Lower leg skin (tissue), 2 donors: ENCODE measurements around the genes FUZ and PNKP.

GRCh38 chr19:49128775-49129252 is 9.5 kb downstream of the PPFIA3 start:
- PRO-cap, result no peak
- RAMPAGE, long total RNA, 2 experiments, result no peak in any of the 2 experiments

- PRO-cap, result no peak
- RAMPAGE, long total RNA, 2 experiments, result no peak in any of the 2 experiments
These were observed 7.1 kb downstream of the HRC start for GRCh38 chr19:49147975-49148700.

DNA sequence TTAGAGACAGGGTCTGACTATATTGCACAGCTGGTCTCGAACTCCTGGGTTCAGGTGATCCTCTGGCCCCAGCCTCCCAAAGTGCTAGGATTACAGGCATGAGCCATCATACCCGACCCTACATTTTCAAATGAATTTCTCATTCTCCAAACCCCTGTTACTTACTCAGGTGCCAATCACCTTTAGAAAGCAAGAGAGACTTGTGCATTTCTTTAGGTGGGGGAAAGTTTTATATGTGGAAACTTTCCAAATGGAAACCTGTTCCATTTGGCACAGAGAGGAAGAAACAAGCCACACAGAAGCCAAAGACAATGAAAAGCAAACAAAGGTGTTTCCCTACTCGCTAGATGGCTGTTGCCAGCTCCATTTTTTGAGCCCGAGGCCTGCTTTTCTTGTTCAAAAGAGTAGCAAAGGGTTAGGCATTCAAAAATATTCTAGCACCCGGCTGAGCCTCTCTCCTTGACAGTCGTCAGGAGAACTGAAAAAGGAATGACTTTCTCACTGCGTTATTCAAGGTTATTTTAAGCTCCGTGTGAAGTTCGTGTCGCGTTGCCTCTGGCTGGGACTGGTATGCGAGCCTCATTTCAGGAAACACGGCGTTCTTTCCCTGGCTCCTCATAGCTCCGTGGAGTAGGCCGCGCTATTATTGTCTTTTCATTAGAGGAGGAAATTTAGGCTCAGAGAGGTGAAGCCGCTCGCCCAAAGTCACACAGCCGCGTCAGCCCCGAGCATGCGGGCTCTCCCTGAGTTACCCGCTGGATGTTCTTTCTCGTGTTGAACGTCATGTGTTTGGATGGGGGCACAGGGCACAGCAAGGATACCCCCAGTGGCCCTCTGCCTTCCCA is 7.6 kb downstream of the TRPM4 start:
- PRO-cap, result no peak
- RAMPAGE, long total RNA, 2 experiments, result no peak in any of the 2 experiments

DNA sequence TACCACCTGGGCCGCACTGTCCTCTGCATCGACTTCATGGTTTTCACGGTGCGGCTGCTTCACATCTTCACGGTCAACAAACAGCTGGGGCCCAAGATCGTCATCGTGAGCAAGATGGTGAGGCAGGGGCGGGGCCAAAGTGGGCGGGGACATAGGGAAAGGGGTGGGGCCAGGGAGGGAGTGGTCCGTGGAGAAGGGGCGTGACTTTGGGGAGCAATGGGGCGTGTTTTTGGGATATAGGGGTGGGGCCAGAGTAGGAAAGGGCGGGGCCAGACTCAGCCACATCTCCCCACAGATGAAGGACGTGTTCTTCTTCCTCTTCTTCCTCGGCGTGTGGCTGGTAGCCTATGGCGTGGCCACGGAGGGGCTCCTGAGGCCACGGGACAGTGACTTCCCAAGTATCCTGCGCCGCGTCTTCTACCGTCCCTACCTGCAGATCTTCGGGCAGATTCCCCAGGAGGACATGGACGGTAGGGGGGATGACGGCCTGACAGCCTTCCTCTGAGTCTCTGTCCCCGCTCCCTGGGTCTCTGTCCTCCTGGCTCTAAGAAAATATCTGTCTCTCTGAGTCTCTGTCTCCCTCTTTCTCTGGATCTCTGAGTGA is 42.8 kb downstream of the TRPM4 start:
- PRO-cap, result no peak
- RAMPAGE, long total RNA, 2 experiments, result no peak in any of the 2 experiments

DNA sequence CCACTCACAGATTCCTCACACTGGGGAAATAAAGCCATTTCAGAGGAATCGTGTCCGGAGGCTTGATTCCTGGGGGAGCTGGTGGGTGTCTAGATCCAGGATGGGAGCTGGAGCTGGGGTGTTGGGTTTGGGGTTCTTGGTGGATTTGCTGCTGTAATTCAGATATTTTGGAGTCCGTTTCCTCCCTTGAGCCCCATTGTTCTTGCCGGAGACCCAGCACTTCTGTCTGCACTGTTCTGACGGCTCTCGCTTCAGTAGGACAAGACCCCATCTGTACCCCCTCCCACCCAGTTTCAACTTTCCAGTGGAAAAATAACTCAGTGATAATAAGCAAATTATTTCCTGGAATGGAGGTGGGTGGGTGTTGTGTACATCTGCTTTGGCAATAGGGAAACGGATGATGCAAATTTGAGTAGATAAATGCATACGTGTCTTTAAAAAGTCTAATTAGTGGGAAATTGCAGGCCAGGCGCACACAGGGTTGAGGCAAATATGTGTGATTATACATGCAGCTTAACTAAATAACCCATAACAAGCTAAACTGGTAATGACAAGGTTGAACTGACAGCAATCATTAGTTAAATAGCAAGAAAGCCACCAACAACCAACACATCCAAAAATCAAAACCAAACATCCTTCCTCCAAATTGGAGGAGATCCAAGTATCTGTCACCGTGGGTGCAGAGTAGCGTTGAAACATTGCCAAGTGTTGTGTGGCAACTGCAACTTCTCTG is 54.4 kb downstream of the TRPM4 start:
- PRO-cap, result no peak
- RAMPAGE, long total RNA, 2 experiments, result no peak in any of the 2 experiments

DNA sequence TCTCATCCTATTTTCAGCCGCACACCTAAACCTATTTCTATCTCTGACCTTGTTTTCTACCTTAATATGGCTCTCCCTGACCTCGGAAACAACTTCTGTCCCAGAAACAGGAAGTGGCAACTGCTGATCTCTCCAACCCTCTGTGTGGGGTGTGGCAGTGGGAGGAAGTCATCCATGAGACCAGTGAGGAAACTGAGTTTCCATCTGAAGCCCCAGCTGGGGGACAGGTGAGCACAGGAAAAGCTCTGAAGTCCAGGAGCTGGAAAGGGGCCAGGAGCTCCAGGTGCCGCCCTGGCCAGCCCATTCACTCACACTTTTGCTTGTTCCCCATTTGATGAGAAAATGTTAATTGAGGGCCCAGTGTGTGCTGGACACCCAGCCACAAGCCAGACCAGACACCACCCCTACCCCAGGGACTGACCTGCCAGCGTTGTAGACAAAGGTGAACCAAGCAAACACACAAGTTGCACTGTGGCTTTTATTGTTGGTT is 13.5 kb downstream of the PTH2 start:
- PRO-cap, result no peak
- RAMPAGE, long total RNA, 2 experiments, result no peak in any of the 2 experiments

DNA sequence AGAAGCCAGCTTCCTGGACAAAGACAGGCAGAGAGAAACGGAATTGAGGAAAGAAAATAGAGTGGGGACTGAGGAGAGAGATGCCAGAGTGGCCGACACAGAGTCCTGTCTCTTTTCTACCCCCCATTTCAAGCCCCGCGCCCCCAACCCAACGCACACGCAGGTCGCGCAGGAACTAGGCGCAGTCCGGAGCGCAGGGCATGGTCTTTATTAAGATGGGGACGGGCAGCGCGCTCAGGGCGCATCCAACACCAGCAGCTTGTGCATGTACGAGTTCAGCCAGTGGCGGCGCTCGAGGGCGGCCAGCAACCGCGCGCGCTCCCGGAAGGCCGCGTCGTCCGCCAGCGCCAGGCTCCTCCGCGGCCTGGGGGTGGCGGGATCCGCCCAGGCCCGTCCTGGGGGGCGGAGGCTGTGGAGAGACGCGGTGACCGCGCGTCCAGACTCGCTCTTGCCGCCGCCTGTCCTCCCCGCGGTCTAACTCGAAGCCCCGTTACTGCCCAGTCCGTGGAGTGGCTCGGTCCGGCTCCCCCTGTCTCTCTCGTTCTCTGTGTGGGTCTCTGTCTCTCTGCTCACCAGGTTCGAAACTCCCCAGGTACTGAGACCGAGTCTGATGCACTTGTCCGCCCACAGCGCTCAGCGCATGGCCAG is 883 bp downstream of the PTH2 start:
- PRO-cap, result no peak
- RAMPAGE, long total RNA, 2 experiments, result no peak in any of the 2 experiments

DNA sequence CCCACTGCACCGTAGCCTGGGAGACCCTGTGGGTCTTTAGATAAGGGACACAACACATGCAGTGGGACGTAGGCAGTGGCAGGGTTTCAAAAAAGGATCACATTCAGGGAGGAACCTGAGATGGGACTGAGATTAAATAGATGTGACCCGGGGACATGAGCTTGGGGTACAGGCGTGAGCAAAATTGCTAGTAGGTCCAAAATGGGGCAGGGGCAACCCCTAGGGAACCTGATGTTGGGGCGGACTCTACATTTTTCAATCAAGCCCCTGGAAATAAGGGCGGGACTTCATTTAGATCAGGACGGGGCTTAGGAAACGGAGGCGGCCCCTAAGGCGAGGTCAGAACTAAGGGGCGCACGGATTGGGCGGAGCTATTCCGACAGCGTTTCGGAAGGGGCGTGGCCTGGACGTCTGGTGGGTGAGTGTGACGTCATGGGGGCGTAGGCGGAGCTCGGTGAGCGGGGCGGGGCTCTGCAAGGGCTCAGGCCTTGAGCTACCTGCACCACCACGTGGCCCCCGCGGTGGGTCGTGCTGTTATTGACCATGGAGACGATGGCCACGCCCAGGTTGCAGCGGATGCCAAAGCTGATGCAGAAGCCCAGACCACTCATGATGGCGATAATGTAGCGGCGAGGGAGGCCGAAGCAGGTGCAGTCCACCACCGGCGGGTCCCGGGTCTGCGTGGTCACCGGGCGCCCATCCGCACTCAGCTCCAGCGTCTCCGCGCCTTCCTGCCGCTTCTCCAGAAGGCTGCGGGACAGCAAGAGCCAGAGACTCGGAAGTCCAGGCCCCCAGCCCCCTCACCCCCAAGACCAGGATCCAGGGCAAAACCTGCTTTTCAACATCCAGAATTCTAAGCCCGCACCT is 5.0 kb downstream of the SLC17A7 start:
- PRO-cap, result no peak
- RAMPAGE, long total RNA, 2 experiments, result no peak in any of the 2 experiments

- PRO-cap, result no peak
- RAMPAGE, long total RNA, 2 experiments, result no peak in any of the 2 experiments
These were observed 4.1 kb downstream of the SLC17A7 start for GRCh38 chr19:49437025-49437795.

DNA sequence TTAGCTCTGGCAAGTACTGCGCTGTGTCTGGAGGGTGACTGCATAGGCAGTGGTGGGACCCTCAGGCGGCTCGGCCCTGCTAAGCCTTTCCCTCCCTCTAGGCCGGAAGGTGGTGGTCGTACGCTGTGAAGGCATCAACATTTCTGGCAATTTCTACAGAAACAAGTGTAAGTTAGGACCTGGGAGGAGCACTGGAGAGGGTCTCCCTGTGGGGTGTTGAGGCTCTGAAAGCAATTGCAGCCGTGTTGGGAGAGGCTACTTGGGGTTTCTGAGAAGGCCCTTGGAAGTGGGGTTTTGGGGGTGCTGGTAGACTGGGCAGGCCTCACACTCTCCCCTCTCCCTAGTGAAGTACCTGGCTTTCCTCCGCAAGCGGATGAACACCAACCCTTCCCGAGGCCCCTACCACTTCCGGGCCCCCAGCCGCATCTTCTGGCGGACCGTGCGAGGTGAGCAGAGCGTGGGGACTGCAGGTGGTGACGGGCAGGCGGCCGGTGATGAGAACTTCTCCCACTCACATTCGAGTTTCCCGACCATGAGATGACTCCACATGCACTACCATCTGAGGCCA is 2.8 kb downstream of the RPL13A start:
- PRO-cap, result no peak
- RAMPAGE, long total RNA, 2 experiments, result start-site peak on the plus strand in 1 of 2 experiments, centred at position 395 of the sequence, 1,435 reads per replicate

GRCh38 chr19:49491729-49492400 is 4.4 kb upstream of the RPS11 start:
- PRO-cap, result no peak
- RAMPAGE, long total RNA, 2 experiments, result no peak in any of the 2 experiments

- PRO-cap, result no peak
- RAMPAGE, long total RNA, 2 experiments, result no peak in any of the 2 experiments
These were observed 15.7 kb downstream of the NOSIP start for GRCh38 chr19:49564548-49565164.

DNA sequence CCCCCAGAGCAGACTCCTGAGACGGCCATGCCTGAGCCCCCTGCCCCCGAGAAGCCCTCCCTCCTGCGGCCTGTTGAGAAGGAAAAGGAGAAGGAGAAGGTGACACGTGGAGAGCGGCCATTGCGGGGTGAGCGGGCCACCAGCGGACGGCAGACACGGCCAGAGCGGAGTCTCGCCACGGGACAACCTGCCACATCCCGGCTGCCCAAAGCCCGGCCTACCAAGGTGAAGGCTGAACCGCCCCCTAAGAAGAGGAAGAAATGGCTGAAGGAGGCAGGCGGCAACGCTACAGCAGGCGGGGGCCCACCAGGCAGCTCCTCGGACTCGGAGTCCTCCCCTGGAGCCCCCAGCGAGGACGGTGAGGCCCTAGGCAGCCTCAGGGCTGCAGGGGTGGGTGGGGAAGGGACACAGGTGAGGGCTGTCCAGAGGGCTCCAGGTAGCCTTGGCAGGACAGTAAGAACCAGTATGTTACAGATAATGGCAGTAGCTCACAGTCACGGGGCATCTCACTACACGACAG is 24.0 kb downstream of the RRAS start:
- PRO-cap, result no peak
- RAMPAGE, long total RNA, 2 experiments, result no peak in any of the 2 experiments

- PRO-cap, result no peak
- RAMPAGE, long total RNA, 2 experiments, result no peak in any of the 2 experiments
These were observed 3.5 kb downstream of the PRMT1 start for GRCh38 chr19:49680461-49681142.

- PRO-cap, result no peak
- RAMPAGE, long total RNA, 2 experiments, result no peak in any of the 2 experiments
These were observed 760 bp downstream of the AP2A1 start for GRCh38 chr19:49767422-49768099.

GRCh38 chr19:49812991-49814067 is at the start of gene FUZ:
FUZ (minus strand) TSS chr19:49813292.
- PRO-cap, result unidirectional peak, minus-strand start at chr19:49813310; unidirectional peak, plus-strand start at chr19:49813697
- RAMPAGE, long total RNA, 2 experiments, result start-site peak on the minus strand in 1 of 2 experiments, at chr19:49813253-49813326 at its widest, 26 reads per replicate

GRCh38 chr19:49866849-49867751 is at the start of gene PNKP:
PNKP (minus strand) TSS chr19:49867576.
- PRO-cap, result bidirectional peak, plus-strand start at chr19:49867643, minus-strand start at chr19:49867555
- RAMPAGE, long total RNA, 2 experiments, result start-site peak on the minus strand in 2 of 2 experiments, at chr19:49867218-49867570 at its widest, 15 to 48 reads per replicate

GRCh38 chr19:49921614-49922451 is 7.2 kb upstream of the ATF5 start:
- PRO-cap, result no peak
- RAMPAGE, long total RNA, 2 experiments, result no peak in any of the 2 experiments

DNA sequence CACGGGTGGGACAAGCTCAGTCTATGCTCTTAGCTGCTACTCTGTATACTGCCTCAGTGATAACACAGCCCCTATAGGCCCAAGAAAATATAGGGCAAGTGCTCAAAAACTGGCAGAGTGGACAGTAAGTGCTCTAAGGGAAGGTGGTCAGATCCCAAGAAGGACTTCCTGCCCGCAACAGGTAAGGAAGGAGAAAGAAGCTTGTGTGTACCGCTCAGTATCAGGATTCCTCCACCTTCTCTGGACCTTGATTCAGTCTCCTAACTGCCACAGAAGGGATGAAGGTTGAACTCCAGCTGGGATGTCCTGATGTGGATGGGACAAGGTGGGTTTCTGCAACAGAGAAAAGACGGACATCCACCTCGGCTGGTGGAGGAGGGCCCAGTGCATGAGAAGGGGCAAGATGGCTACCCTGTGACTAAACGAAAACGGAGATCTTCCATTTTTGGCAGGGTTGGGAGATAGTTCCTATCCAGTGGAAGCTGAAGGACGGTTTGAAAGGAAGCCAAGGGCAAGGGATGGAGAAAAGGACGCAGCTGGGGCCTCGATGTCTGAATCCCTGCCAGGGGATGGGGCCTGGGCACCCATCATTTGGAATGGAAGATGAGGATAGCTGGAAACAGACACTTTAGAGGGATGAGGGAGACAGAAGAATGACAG is 1.4 kb upstream of the ATF5 start:
- PRO-cap, result no peak
- RAMPAGE, long total RNA, 2 experiments, result no peak in any of the 2 experiments

GRCh38 chr19:49955935-49956457 is 5.0 kb downstream of the SIGLEC11 start:
- PRO-cap, result no peak
- RAMPAGE, long total RNA, 2 experiments, result no peak in any of the 2 experiments